Right lobe of liver (tissue), 4 donors: Measurements from ENCODE around the gene RPS21.

GRCh38 chr20:59293075-59293791, 7.2 kb upstream of the EDN3 start:
- PRO-cap, 4 experiments: no peak in any of the 4 experiments
- RAMPAGE, long total RNA, 2 experiments: no peak in any of the 2 experiments

GRCh38 chr20:59891668-59891867, 41.9 kb downstream of the SYCP2 start:
- PRO-cap, 4 experiments: no peak in any of the 4 experiments
- RAMPAGE, long total RNA, 2 experiments: no peak in any of the 2 experiments

GRCh38 chr20:60138035-60138794, 180.0 kb downstream of the CDH26 start:
- PRO-cap, 4 experiments: peak in 4 of 4 experiments; most common plus-strand start chr20:60138429 (in 3); most common minus-strand start chr20:60138402 (in 4)
- RAMPAGE, long total RNA, 2 experiments: start-site peak on the plus strand in 2 of 2 experiments, at chr20:60138440-60138467 at its widest, 17 to 53 reads per replicate

DNA sequence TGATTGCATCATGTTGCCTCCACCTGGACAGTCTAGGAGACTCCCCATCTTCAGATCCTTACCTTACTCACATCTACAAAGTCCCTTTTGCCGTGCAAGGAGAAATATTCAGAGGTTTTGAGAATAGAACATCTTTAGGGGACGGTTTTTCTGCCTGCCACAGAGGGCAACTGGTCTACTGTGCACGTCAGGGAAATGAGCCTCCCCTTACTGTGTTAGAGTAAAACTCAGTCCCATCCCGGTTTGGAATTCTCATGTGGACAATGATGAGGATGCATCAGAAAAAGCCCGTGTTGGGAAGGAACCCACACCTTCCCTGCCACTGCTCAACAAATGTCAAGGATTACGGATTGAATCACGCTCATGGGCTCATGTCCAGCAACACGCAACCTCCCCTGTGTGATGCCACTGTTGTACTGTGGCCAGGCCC, 459.7 kb upstream of the CDH4 start:
- PRO-cap, 4 experiments: no peak in any of the 4 experiments
- RAMPAGE, long total RNA, 2 experiments: no peak in any of the 2 experiments

DNA sequence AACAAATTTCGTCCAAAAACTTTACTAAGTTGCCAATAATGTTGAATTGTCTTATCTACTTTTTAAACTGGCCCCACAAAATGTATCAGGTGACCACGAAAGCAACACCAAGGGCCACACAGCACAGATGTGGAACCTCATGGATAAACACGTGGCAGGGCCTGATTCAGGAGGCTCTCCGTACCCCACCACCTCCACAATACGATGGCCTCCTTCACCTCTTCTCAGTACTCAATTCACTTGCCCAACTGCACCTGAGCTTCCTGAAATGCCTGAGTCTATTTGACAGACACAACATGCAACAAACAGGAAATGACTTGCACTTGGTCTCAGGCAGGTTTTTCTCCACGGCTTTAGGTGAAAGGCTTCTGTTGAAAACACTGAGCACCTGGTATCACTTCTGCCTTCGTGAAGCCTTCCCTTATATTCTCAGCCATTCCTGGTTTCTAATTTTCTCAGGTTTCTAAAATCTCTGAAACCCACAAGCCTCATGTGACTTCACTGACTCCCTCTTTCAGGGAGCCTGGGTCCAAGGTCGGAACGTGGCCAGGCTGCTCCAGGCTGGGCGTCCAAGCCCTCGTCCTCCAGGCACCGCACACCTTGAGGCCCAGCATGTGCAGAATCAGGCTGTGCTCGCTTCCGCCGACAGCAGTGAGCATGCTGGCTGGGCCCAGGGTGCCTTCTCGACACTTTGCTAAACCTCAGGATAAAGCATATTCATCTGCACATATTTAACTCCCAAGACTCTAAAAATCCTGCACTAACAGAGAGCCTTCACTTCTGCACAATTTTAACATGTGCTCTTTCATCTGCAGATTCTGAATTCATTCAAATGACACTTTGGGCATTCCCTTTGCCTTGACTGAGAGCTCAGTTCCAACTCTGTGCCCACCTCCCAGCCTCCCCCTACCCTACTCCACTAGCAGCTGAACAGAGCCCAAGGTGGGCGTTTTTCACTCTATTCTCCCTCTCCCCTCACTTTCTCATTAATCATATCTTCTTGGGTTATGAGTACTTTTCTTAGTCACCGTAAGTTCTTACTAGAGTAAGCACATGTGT, 34.7 kb downstream of the TAF4 start:
- PRO-cap, 4 experiments: no peak in any of the 4 experiments
- RAMPAGE, long total RNA, 2 experiments: no peak in any of the 2 experiments

DNA sequence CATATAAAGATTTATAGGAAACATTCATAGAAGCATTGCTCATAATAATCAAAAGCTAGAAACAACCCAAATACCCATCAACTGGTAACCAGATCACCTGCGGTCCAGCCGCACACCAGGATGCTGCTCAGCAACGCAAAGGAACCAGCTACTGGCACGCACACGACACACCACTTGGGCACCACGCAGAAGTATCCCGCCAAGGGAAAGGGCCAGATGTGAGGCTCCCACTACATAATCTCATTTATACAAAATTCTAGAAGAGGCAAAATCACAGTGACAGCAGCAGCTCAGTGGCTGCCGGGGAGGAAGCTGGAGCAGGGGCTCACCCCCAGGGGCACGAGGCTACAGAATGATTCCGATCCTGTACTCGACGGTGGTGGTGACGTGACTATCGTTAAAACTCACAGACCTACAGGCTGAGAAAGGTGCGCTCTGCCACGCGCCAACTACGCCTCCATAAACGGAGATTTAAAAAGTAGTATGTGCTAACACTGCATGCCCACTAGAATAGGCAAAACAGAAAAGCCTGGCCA, 25.5 kb downstream of the TAF4 start:
- PRO-cap, 4 experiments: no peak in any of the 4 experiments
- RAMPAGE, long total RNA, 2 experiments: no peak in any of the 2 experiments

DNA sequence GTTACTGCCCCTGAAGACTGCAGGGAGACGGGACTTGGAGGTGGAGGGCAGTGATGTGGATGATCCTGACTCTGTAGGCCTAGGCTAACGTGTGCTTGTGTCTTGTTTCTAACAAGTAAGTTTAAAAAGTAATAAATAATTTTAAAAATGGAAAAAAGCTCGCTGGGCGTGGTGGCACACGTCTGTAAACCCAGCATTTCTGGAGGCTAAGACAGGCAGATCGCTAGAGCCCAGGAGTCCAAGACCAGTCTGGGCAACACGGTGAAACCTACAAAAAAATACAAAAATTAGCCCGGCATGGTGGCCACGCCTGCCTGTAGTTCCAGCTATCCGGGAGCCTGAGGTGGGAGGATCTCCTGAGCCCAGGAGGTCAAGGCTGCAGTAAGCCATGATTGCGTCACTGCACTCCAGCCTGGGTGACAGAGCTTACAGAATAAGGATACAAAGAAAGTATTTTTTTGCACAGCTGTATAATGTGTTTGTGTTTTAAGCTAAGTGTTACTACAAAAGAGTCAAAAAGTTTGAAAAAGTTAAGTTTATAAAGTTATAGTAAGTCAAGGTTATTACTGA, 22.7 kb downstream of the TAF4 start:
- PRO-cap, 4 experiments: no peak in any of the 4 experiments
- RAMPAGE, long total RNA, 2 experiments: no peak in any of the 2 experiments

GRCh38 chr20:62067822-62068387, 2.2 kb upstream of the TAF4 start:
- PRO-cap, 4 experiments: no peak in any of the 4 experiments
- RAMPAGE, long total RNA, 2 experiments: no peak in any of the 2 experiments

- PRO-cap, 4 experiments: peak in 4 of 4 experiments; most common plus-strand start chr20:62123341 (in 2); most common minus-strand start chr20:62123025 (in 2)
- RAMPAGE, long total RNA, 2 experiments: no peak in any of the 2 experiments
Observed at GRCh38 chr20:62122801-62123421, 636 bp downstream of the LSM14B start.

DNA sequence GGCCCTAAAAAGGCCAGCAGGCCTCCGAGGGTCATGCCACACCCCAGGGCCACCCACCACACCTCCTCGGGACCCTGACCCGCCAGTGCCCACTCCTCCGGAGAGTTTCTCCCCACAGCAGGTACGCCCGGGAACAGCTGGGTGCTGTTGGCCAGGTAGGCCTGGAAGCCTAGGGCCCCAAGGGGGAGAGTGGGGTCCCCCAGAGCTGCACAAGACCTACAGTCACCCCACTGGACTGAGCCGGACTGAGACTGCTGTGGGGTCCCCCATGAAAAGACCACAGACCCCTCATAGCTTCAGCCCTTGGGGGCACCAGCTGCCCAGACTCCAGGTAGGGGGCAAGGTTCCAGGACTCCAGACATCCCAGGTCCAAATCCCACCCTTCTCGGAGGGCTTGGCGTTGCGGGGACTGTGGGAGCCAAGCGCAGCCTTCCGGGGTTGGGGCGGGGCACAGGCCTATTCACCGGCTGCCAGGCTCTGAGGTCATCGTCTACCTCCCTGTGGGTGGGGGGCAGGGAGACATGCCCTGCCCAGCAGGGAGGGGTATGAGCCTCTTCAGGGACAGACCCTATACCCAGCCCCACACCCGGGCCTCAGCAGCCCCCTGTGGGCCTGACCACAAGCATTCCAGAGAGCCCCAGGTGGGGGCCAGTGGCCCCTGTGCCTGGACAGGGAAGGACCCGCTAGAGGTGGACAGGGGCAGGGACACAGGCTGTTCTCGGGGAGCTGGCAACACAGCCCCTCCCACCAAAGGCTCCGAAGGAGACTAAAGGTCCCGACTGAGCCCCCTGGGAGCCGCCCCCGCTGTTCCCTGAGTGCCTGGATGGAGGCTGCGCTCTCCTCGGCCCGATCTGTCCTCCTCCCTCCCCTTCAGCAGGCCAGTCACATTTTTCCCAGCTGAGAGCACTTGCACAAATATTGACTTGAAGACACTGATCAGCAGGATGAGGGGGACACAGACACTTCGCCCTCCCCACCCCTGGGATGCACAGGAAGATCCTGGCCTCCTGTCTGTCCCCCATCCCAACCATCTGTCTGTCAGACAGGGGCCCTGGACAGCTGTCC, 11.6 kb downstream of the LAMA5 start:
- PRO-cap, 4 experiments: peak in 4 of 4 experiments; most common plus-strand start position 483 of the sequence (in 1); most common minus-strand start position 253 of the sequence (in 4)
- RAMPAGE, long total RNA, 2 experiments: no peak in any of the 2 experiments

- PRO-cap, 4 experiments: peak in 4 of 4 experiments; most common plus-strand start chr20:62387104 (in 4); most common minus-strand start chr20:62386967 (in 2)
- RAMPAGE, long total RNA, 2 experiments: start-site peak on the plus strand in 2 of 2 experiments, at chr20:62387071-62387121 at its widest, 1,189 to 2,168 reads per replicate; start-site peak on the minus strand in 2 of 2 experiments, at chr20:62386948-62386989 at its widest, 9 to 25 reads per replicate
Observed at GRCh38 chr20:62386511-62387232, at the start of gene RPS21. TSS of gene RPS21 (plus strand) at chr20:62387103.

- PRO-cap, 4 experiments: no peak in any of the 4 experiments
- RAMPAGE, long total RNA, 2 experiments: no peak in any of the 2 experiments
Observed at GRCh38 chr20:62387233-62387887, 457 bp downstream of the RPS21 start.

DNA sequence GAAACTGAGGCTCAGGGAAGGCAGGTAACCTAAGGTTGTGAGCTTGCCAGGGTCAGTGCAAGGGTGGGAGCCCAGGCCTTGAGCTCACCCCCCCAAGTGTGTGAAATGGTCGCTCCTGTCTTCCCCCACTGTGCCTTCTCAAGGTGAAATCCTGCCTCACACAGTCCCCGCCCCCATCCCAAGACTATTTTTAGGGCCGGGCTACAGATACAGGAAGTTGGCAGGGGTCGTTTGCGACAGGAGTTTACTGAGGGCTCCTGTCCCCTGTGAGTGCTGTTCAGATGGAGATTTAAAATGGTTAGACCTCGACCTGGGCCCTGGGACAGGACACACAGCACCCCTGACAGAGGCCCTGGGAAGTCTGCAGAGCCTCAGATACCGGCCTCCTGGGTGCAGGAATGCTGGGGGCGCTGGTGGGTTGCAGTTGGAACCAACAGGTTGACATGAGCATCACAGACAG, 18.8 kb upstream of the GATA5 start:
- PRO-cap, 4 experiments: no peak in any of the 4 experiments
- RAMPAGE, long total RNA, 2 experiments: no peak in any of the 2 experiments

DNA sequence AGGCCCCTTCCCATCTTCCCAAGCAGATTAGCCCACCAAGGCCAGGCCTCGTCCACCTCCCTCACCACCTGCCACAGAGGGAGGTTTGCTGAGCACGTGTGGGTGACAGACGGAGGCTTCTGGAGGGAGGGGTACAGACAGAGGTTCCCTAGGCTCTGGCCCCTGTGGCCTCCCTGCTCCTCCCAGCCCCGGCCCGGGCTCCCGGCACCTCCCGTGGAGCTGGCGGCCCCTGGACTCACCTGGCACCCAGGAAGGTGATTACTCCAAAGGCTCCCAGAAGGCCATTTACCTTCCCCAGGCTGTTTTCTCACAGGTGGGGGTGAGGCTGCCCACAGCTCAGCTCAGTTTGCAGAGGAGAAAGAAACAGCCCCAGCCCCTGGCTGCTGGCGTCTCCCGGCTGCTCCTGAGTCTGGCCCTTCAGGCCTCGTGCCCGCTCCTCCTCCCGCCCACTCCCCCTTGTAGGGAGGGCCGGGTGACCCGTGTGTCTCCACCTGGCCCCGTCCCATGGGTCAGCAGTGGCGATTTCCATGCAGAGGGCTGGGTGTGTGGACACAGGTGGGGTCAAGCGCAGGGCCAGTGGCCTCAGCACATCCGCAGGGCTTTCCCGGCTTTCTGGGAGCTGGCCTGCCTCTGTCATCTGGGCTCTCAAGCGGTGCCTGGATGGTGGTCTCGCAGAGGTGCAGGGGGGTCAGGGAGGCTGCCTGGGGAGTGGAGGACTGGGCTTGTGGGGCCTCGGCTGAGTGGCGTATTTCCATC, 20.0 kb upstream of the GATA5 start:
- PRO-cap, 4 experiments: no peak in any of the 4 experiments
- RAMPAGE, long total RNA, 2 experiments: no peak in any of the 2 experiments

DNA sequence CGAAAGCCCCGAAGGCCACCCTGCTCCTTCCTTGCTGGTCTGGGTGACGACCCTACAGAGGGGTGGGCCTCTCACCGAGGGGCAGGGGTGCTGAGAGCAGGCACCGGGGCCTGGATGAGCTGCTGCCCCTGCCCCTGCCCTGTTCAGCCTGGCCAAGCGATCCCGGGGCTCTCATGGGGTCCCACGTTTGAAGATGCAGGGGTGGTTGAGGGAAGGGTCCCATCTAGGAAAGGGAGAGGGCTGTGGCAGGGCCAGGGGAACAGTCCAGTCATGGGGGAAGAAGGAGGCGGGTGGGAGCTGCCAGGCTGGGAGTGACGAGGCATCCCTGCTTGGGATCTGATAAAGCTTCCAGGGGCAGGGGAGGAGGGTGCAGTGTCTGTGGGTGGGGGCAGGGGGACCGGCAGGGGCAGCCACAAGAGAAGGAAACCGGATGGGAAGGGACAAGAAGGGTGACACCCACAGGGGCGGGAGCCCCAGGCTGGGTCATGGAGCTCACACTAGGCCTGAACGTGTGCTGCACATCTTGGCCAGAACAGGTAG, 57.8 kb upstream of the GATA5 start:
- PRO-cap, 4 experiments: no peak in any of the 4 experiments
- RAMPAGE, long total RNA, 2 experiments: no peak in any of the 2 experiments

GRCh38 chr20:62552953-62553645, 77.3 kb upstream of the GATA5 start:
- PRO-cap, 4 experiments: no peak in any of the 4 experiments
- RAMPAGE, long total RNA, 2 experiments: no peak in any of the 2 experiments

- PRO-cap, 4 experiments: no peak in any of the 4 experiments
- RAMPAGE, long total RNA, 2 experiments: no peak in any of the 2 experiments
Observed at GRCh38 chr20:62574787-62575129, 67.5 kb upstream of the SLCO4A1 start.

DNA sequence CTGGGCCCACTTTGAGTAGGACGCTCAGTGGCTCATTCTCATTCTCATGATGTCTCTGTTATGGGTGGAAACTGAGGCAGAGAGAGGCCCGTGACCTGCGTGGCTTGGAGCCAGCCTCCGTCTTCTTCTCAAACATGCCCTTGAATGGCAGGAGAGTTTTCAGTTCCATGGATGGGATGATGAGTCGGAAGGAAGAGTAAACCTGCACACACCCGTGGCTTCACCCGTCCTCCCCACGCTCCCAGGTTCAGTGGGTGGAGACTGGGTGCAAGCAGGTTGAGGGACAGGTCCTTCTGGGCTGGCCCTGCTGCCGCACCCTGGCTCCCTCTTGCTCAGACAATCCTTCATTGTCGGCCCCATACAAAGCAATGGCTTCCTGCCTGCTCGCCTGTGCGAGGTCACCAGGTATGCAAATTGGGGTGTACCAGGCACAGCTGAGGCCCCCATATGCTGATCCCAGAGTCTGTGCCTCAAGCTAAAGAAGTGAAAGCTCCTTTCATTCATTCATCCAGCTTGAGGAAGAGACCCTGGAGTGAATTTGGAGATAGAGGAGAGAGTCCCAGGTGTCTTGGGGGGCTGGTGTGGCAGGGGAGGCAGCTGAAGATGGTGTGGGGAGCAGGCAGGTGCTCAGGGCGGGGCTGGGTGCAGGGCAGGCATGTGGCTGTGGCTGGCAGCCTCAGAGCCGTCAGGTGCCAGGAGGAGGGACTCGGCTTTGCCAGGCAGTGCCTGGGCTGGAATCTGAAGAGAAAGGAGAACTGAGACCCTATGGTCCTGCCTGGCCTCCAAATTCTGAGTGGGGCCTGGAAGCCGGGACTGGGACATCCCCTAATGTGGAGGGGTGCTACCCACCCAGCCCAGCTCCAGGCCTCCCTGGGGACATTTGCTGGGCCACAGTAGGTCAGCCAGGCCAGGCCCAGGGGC, 4.6 kb downstream of the SLCO4A1 start:
- PRO-cap, 4 experiments: no peak in any of the 4 experiments
- RAMPAGE, long total RNA, 2 experiments: no peak in any of the 2 experiments

DNA sequence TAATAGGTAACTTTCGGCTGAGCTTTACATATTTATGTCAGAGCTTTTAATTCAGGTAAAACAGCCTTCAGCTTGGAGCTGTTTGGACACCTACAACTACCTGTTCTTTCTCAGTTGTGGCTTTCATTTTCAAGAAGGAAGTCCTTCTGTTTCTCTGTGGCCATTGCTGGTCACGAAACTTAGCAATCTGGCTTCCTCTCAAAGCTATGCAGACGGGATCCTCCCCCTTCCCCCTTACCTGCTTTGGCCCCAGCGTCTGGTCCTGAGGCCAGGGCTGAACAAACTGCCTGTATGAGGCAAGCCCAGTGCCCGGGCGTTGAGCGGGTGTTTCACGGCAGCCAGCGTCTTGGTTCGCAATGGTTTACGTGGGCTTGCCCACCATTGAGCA, 9.3 kb downstream of the SLCO4A1 start:
- PRO-cap, 4 experiments: no peak in any of the 4 experiments
- RAMPAGE, long total RNA, 2 experiments: no peak in any of the 2 experiments

GRCh38 chr20:62666157-62667014, 24.1 kb downstream of the SLCO4A1 start:
- PRO-cap, 4 experiments: no peak in any of the 4 experiments
- RAMPAGE, long total RNA, 2 experiments: no peak in any of the 2 experiments